Progenitor cell of endocrine pancreas (in vitro differentiated cells): Measurements from ENCODE around the genes WNT5A and FLNB.

DNA sequence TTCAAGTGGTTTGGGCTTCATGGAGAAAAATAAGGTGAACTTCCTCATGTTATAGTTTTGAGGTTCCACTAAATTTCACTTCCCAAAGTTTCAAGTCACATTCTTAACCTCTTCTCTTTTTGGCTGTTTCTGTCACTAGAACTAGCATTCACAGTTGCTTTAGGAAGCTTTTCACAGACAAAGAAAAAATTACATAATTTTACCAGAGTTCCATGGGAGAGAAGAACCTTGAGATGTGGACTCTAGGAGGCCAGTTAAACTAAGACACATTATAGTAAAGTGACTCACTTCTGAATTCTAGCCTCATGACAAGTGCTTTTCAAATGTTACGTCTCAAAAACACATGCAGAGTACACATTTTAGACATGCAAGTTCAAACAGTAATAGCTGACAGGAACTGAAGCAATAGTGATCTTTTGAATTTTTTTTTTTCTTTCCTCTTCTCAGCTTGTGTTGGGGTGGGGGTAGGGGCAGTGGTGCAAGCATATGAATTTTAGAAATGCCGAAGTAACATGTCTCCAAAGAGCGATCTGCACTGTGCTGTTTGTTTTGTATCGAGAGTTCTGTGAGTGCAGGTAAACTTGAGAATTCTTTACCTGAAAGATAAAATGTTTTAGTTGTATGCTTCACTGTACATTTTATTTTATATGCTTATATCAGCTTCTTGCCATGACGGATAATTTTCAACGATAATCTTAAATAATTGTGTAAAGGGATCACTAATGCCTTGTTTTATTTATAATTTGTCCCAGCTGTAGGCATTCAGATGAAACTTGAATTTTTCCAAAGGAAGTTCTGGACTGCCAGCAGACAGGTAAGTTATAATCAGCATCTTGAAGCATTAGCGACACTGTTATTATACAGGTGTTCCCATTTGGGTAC, 40.1 kb upstream of the LRTM1 start:
- PRO-cap, result no peak

GRCh38 chr3:55474191-55474633, 12.9 kb downstream of the WNT5A start:
- PRO-cap, result no peak

DNA sequence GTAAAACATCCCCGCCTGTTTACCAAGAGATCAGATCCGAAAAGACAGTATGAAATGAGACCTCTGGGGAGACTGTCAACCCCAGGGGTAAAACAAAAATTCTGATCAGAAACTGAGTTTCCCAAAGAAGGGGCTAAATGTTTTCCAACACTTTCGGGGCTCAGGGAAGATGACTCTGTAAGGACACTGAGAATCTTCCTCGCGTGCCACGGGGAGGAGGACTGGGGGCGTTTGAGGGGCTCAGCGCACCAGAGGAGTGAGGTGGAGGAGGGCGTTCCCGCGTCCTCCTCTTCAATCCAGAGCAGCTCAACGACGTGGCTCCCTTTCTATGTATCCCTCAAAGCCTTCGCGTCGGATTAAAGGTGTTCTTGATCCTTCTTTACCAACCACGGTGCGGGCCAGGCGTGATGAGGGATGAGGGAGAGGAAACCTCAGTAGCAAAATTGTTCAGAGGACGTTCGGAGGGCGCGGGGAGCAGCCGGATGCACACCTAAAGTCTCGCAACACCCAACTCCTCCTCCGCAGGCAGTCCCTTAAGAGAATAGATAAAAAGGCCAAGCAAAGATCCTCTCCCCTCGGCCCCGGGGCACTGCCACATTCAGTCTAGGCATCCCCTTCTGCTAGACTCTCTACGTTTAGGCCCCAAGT, 3.6 kb downstream of the WNT5A start:
- PRO-cap, result no peak

DNA sequence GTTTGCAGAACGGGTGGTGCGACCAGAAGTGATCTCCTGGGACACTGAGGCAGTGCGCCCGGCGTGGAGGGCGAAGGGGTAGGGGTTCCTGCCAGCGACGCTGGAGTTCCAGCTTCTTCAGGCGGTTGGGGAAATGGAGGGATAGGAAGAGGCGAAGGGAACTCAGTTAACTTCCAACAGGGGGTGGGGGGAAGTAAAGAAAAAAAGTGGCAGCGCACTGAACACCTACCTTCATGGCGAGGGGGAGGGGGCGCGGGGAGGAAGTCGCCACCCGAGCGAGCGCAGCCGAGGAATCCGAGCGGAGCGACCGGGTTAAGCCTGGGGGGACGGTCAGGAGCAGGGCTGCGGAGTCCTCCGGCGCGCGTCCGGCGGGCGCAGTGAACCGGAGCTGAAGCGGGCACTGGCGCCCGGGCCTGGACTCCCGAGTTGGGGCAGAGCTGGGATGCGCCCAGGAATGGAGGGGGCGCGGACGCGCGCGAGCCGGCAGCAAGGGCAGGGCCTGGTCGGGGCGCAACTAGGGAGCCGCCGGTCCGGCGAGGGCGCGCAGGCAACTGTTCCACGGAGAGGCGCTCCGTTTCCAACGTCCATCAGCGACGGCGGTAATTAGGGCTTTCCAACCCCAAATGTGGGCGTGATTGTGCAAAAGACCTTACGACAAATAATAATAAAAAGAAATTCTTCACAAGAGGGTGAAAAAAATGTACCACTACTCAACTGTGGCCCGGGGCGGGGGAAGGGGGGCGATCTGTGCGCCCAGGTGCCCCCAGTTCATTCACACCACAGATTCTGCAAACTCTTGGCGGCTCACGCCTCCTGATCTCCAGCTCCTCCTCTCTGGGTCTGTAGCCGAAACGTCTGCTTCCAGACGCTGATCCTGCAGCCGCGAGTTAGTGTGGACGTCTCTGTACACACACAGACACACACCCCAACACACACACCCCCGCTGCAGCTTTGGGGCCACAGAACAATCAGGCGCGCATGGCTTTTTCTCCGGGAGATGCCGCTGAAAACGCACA, at the start of gene WNT5A:
Gene WNT5A, minus strand, starts transcription at position 556 of the 1,016 bp plus-strand sequence.
- PRO-cap, result no peak

- PRO-cap, result no peak
Observed at GRCh38 chr3:56365797-56366219, 102.5 kb downstream of the ERC2 start.

- PRO-cap, result no peak
Observed at GRCh38 chr3:56692482-56692977, 9.5 kb upstream of the TASOR start.

GRCh38 chr3:56783444-56784217, 18.1 kb downstream of the ARHGEF3 start:
- PRO-cap, result no peak

DNA sequence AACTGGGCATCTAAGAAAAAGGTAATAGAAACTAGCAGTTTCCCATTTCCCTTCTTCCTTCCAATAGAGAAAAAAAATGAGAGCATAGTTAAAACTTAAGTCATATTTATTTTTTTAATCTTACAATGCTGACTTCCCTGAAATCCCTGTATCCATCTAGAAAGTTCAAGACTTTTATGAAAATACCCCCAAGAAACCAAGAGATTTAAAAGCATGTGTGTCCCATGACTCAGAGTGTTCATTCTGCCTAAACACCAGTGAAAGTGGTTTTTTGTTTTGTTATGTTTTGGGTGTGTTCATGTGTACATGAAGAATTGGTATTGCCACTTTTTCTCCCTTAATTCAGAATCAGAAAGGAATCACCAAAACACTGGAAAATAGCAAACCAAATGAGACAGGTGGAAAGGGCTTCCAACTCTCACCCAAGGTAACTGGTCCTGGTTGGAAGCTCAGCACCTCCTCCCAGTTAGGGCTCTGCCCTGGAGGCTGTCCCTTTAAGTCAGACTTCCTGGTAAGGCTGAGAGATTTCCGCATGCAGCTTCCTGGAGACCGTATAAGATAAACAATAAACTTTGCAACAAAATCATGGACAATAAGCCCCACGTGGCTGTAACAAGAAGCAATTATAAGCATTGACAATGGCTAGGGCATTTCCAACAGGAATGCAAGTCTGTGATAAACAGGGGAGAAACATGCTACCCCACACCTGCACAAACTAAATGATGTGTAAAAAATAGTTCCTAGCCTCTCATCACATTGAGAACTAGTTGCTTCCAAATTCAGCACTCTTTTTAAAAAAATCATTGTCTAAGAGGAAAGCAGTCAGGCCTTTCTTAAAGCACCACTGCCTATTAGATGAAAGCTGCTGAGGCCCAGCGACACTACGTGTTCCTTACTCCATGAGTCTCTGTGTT, 122.0 kb upstream of the ARHGEF3 start:
- PRO-cap, result no peak

- PRO-cap, result no peak
Observed at GRCh38 chr3:56956317-56956801, 104.1 kb upstream of the SPATA12 start.

DNA sequence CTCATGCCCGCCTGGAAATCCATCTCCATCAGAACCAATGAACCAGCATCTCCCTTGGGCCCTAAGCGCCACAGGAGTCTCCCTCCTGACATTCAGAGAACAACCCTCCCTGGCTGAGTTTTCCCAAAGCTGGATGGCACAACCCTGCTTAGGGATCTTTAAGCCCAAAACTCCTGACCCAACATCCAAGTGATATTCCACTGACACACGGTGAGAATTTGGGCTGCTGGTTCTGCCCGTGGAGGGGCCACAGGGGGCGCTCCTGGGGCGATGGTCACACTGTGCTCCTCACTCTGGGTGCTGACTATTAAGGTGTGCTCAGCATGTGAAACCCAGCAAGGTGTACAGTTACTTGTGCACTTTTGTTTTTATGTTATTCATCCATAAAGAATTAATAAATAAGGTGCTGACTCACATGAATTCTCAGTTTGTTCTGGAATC, 53.7 kb upstream of the SPATA12 start:
- PRO-cap, result no peak

GRCh38 chr3:57260579-57260853, 32.0 kb downstream of the ASB14 start:
- PRO-cap, result no peak

DNA sequence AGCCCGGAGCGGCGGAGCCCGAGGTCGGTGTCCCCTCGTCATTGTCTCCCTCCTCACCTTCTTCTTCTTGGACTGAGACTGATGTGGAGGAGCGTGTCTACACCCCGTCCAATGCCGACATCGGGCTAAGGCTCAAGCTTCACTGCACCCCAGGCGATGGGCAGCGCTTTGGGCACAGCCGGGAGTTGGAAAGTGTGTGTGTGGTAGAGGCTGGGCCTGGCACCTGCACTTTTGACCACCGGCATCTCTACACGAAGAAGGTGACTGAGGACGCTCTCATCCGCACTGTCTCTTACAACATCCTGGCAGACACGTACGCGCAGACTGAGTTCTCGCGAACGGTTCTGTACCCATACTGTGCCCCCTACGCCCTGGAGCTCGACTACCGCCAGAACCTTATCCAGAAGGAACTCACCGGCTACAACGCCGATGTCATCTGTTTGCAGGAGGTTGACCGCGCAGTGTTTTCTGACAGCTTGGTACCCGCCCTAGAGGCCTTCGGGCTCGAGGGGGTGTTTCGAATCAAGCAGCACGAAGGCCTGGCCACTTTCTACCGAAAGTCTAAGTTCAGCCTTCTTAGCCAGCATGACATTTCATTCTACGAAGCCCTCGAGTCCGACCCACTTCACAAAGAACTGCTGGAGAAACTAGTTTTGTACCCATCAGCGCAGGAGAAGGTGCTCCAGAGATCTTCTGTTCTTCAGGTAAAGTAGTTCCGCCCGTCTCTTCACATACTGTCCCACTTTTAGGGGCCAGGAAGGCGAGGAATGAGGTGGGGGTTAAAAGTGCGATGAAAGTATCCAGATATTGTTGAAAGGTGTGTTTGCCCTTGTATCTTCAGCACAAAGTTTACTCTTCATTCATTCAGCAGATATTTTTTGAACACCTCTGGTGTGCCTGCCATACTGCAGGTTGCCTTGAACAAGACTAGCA, 1.2 kb downstream of the PDE12 start:
- PRO-cap, result no peak

- PRO-cap, result no peak
Observed at GRCh38 chr3:57782889-57783705, 27.0 kb downstream of the SLMAP start.

DNA sequence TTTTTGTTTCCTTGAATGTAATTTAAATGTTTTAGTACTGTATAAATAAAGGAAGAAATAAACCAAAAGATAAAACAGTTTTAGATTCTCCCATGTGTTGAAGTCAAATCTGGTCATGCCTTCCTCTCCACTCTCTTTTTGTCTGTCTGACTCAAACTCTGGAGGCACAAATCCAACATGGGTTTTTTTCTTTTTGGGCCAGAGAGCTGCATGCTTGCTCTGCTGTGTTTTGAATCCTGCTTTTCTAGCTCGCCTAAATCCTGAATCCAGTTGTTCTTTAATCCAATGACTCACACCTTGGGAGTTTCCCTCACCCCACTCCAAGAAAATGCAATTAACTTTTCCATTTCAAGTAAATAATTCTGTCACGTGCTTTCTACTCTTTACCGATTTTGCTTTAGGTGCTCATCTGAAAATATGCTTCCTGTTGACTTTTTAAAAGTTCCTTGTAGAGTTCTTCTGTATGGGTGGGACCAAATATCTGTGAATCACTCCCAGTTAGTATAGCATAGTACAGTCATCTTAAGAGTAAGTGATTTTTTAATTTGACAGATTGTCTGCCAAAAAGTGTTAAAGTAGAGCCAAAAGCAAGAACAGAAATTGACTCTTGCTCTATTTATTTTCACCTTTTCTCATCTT, 47.5 kb downstream of the SLMAP start:
- PRO-cap, result no peak

DNA sequence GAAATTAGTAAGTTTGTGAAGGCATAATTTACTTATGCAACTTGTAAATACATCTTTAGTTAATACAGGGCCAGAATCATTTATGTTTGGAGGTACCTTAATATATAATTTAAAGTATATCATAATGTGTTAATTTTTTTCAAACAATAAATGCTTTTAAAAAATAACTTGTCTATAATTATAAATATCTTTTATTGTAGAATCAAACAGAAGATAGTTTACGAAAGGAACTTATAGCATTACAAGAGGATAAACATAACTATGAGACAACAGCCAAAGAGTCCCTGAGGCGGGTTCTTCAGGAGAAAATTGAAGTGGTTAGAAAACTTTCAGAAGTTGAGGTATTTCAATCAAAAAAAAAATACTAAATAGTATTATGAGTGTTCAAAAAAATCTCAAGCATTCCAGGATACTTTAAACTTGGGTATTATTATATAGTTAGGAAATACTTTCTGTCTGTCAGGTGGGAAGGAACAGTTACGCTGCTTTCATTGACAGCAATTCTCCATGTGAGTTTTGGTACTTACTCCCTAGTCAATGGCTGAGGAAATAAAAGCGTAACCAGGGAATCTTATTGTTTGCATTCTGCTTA, 104.5 kb downstream of the SLMAP start:
- PRO-cap, result no peak

- PRO-cap, result no peak
Observed at GRCh38 chr3:57972469-57973160, 35.6 kb upstream of the FLNB start.

- PRO-cap, result unidirectional peak, plus-strand start at chr3:58008422; bidirectional peak, plus-strand start at chr3:58008686, minus-strand start at chr3:58008654; bidirectional peak, plus-strand start at chr3:58008832, minus-strand start at chr3:58008831; unidirectional peak, minus-strand start at chr3:58008888
Observed at GRCh38 chr3:58008128-58008931, at the start of gene FLNB. Gene FLNB (plus strand): TSS chr3:58008422.

- PRO-cap, result no peak
Observed at GRCh38 chr3:58150042-58150764, 60.6 kb downstream of the DNASE1L3 start.

- PRO-cap, result no peak
Observed at GRCh38 chr3:58193301-58193724, 17.5 kb downstream of the DNASE1L3 start.

DNA sequence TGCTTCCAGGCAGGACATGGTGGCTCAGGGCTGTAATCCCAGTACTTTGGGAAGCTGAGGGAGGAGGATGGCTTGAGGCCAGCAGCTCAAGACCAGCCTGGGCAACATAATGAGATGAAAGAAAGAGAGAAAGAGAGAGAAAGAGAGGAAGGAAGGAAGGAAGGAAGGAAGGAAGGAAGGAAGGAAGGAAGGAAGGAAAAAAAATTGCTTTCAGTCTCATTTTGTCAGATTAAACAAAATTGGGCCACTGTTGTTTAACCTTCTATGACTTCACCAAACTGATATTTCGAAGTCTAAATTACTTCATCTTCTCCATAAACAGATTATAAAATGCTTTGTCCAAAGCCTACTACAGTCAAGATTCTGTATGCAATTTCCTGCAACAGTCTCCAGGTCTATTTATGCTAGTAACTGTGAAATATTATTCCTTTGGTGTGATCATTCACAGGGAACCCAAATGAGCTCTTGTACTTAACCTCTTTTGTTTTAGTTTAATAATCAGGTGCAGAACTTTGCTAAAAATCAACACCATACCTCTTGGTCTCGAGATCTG, 6.5 kb upstream of the ABHD6 start:
- PRO-cap, result no peak